Jejunum (tissue), 1 donor: ENCODE measurements around the genes ST8SIA4 and PAM.

- PRO-cap = no peak
Measured at GRCh38 chr5:96339890-96340705, 93.0 kb downstream of the PCSK1 start.

- PRO-cap = no peak
Measured at GRCh38 chr5:96660330-96660863, 1.8 kb upstream of the CAST start.

DNA sequence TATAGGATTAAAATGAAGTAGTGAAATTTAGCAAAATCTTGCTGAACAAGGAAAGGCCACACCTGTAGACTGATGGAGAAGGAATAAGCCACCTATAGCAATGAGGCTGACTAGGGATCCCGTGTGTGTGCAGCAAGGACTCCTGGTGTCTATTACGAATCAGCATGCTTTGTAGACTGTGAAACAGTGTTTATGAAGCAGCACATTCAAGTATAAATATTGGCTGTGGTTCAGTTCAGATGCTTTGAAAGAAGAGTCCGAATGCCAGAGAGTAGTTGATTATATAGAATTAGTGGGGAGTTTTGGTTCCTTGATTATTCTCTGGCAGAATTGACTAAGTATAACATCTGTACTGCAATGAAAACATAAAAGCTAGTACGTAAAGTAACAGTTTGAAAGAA, 41.8 kb downstream of the CAST start:
- PRO-cap = bidirectional peak, plus-strand start at position 113 of the sequence, minus-strand start outside the sequence

DNA sequence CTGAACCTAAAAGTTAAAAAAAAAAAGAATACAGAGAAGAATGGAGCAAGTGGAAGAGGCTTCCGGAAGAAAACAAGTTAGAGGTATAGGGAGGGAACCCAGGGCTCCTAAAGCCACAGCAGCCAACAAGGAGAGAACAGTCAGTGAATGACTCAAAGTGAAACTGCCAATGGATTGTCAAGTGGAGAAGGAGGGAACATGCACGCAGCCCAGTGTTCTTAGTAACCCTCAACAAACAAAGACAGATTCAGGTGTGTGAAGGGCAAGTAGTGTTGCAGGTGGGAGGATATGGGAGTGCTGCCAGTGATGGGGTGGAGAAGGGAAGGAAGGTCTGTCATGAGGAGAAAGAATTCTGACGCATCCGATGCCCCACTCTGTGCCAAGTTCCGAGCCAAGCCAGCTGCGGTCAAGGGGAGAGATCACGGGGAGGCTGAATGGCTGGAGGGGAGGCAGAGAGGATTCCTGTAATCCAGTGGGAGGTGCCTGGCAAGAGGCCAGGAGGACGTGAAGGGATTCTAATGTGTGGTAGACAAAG, 56.4 kb downstream of the CAST start:
- PRO-cap = no peak

DNA sequence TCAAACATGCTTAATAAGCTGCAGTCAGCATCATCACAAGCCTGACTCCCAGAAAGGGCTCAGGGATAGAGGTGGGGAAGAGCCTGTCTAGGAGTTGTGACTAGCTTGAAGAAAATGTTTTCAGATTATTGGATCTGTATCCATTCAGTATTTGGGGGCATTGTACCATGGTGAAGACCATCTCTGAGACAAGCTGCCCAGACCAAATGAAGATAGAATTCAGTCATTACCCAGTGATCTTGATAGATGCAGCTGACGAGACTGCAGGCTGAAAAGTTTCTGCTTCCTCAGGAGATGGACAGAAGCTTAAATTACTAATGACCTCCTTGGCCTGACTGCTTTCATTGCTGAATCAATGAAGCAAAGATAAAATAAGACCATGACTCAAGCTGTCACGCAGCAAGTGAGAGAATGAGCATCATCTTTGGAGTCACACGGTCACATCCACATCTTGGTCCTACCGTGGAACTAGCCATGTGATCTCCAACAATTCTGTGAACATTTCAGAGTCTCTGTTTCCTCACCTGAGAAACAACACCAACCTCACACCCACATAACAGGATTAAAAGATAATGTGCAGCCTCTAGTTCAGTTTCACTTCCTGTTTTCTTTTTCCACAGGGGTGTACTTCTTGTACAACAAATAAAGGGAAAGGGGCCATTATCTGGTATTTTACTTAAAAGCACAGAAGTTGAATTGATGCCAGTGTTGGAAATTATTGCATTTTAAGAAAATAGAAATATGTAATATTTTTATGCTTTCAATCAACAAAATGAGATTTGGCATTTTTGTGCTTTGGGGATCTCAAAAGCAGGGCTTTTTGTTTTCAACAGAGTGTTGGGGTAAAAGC, 9.6 kb downstream of the ERAP2 start:
- PRO-cap = no peak

- PRO-cap = no peak
Measured at GRCh38 chr5:96962471-96963015, 26.7 kb downstream of the LNPEP start.

DNA sequence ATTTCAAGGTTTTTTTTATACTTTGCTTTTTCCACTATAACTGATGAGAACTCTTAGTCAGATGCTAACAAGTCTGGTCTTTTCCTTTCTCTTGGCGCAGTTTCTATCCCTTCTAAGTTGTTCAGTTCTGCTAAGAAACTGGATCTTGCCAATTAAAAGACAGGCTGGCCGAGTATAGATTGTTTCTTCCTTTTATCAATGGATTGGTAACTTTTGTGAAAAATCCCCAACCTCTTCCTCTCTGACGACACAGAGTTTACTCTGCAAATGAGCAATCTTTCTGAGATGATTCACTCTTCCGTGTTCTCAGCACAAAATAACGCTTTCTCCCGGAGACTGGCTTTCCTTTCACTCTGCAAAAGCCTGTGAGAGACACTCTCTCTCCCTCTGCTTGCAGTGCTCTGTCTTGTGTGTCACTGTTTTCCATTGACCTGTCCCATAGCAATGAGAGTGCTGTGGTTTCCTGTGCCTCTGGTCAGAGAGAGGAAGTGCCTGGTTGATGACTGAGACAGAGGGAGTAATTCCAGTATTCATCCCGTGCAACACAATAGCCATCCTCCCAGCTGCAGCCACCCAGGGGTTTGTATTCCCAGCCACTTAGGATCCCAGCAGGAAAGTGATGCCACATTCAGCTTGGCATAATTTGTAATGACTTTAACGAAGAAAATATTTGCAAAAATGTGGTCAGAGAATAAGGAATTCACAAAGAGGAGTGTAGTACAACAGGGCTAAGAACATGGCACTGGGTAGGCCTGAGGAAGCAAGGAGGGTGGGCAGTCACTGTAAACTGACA, 463.7 kb upstream of the RGMB start:
- PRO-cap = no peak

- PRO-cap = no peak
Measured at GRCh38 chr5:98767958-98768703, 5.3 kb upstream of the RGMB start.

- PRO-cap = bidirectional peak, plus-strand start at chr5:98774377, minus-strand start at chr5:98774451
Measured at GRCh38 chr5:98774024-98774765, 732 bp downstream of the RGMB start.

DNA sequence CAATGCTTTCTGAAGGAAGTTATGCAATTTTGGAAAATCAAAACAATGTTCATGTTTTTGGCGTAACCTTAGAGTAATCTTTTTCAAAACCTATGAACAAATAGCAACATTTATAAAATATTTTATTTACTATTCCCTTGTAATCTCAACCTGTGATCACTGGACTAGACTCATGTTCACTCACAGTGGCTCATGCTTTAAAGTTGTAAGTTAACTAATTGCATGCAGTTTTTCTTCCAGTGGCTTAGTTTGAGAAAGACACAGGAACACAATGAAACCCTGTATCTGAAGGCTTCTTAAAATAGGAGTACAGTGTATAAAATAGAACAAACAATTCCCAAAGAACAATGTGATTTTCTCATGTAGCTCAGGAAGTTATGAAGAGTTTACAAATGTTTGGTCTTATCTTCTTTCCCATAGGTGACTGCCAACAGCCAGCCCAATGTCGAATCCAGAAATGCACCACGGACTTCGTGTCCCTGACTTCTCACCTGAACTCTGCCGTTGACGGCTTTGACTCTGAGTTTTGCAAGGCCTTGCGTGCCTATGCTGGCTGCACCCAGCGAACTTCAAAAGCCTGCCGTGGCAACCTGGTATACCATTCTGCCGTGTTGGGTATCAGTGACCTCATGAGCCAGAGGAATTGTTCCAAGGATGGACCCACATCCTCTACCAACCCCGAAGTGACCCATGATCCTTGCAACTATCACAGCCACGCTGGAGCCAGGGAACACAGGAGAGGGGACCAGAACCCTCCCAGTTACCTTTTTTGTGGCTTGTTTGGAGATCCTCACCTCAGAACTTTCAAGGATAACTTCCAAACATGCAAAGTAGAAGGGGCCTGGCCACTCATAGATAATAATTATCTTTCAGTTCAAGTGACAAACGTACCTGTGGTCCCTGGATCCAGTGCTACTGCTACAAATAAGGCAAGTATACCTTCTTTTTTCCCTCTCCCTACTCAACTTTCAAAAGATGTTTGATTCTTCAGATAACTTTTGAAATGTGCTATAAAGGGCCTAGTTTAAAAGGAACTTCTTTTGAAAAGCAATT, 6.0 kb downstream of the RGMB start:
- PRO-cap = no peak

- PRO-cap = no peak
Measured at GRCh38 chr5:98879363-98879783, 49.4 kb downstream of the CHD1 start.

DNA sequence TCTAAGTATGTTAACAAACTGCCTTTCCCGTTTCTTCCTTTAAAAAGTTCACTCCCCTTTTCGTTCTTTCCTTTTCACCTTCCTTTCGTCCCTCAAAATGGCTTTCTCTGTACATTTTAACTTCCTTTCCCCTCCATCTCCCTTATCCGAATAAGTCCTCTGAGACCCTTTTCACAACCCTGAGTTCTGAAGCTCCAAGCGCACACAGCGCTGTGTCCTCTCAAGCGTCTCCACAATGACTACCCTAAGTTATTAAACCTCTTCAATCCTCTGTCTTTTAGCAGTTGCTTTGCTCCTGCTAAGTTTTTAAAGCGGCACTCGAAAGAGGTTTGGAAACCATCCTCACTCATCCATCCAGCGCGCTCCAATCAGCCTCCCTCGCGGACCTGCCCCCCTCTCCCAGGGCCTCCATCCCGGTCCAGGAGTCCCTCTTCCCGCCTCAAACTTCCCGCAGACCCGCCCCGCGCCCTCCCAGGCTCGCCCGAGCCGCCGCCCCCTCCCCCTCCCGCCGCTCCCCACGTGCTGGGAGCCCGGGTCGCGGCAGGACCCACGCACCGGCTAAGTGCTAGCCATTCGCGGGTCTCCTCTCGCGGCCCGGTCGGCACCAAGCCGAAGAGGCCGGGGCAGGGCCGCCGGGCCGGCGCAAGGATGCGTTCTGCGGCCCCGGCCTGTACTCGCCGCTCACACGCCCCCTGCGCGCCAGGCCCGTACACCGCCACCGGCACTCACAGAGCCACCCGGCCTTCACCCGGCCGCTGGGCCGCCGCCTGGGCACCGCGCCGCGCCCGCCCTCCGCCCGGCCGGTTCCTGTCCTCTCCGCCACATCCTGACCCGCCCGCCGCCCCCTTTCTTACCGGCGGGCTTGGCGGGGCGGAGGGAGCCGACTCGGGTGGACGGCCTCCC, 871 bp downstream of the CHD1 start:
- PRO-cap = bidirectional peak, plus-strand start at position 518 of the sequence, minus-strand start at position 406 of the sequence; bidirectional peak, plus-strand start at position 747 of the sequence, minus-strand start at position 765 of the sequence

DNA sequence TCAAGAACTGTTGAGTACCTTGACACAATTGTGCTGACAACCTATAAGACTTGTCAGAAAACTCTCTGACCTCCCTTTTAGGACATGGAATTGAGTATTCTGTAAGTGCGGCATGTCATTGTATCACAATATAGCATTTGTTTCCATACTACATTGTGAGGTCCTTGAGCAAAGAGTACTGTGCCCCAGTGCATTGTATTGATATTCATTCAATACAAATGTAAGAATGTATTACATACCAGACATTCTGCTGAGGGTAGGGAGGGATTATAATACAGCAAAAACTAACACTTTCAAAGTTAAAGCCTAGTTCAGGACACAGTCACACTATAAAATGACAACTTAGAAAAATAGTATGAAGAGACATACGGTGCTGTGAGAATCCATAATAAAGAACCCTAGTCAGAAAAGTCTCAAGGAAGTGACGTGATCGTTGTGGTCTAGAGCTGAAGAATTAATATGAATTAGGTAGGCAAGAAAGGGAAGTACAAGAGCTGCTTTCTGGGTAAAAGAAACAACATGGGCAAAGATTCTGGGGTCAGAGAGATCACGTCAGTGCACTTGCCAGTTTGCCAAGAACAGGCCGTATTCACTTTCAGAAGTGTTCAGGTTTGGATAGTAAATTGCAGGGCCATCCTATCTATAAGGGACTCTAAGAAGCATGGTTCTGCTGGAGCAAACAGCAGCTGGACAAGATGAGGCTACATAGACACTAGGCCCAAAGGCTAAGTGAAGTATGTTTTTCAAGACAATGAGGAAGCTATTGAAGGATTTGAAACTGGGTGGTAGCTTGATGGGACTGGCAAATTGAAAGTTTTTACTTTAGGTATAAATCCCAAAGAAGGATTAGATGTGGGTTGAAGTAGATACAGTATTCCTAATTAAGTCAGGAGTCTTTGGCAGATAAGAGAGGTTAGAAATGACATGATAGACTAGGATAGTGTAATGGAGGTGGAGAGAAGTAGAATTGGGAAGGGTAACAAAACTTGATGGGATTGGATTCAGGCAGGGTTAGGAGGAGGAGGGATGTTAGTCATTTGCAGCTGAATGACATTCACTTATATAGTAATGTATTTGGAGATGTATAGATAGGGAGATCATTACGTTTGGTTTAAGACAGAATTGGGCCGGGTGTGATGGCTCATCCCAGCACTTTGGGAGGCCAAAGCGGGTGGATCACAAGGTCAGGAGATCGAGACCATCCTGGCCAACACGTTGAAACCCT, 4.7 kb upstream of the CHD1 start:
- PRO-cap = no peak

GRCh38 chr5:99025292-99025802, 96.5 kb upstream of the CHD1 start:
- PRO-cap = no peak

GRCh38 chr5:100903059-100904014, at the start of gene ST8SIA4:
Gene ST8SIA4, minus strand, starts transcription at chr5:100903282.
- PRO-cap = bidirectional peak, plus-strand start at chr5:100903389, minus-strand start at chr5:100903261

DNA sequence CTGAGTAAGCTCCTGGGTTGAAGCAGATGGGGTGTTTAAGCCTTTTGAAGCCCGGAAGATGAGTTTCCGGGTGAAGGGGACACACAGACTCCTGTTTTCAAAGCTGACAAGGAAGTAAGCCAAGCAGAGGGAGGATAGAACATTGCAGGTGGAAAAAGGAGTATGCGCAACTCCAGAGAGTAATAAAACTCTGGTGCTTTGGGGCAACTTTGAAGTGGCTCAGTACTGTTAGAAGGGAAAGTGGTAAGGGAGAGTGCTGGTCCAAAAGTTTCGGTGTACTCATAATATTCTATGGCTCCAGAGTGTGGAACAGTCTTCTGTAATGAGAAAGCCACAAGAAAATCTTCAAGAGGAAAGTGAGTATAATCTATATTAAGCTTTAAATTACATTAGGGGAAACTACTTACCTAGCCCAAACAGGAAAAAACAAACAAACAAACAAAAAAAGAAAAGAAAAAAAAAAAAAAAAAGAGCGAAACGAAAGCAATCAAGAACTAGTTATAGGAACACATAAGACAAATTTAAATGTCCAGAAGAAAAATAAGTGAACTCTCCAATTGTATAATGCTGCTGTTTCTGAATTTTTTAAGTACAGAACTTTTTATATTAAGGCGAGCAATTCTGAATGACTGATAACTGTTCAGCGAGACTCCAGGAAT, 2.4 kb upstream of the ST8SIA4 start:
- PRO-cap = no peak

GRCh38 chr5:101145214-101145484, 242.1 kb upstream of the ST8SIA4 start:
- PRO-cap = no peak

DNA sequence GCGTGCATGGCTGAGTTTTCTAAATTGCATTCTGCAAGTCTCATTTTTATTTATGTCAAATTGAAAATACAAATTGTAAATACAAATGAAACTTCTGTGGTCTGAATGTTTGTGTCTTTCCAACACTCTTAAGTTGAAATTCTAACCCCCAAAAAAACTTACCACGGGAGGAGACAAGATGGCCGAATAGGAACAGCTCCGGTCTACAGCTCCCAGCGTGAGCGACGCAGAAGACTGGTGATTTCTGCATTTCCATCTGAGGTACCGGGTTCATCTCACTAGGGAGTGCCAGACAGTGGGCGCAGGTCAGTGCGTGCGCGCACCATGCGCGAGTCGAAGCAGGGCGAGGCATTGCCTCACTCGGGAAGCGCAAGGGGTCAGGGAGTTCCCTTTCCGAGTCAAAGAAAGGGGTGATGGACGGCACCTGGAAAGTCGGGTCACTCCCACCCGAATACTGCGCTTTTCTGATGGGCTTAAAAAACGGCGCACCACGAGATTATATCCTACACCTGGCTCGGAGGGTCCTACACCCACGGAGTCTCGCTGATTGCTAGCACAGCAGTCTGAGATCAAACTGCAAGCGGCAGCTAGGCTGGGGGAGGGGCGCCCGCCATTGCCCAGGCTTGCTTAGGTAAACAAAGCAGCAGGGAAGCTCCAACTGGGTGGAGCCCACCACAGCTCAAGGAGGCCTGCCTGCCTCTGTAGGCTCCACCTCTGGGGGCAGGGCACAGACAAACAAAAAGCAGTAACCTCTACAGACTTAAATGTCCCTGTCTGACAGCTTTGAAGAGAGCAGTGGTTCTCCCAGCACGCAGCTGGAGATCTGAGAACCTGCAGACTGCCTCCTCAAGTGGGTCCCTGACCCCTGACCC, 83.8 kb upstream of the PAM start:
- PRO-cap = no peak

- PRO-cap = bidirectional peak, plus-strand start at chr5:102755330, minus-strand start at chr5:102755203
Measured at GRCh38 chr5:102754612-102755423, at the start of gene PAM. Gene PAM, plus strand, starts transcription at chr5:102755305.

GRCh38 chr5:102795977-102796549, 41.0 kb downstream of the PAM start:
- PRO-cap = no peak